ENCODE measurements around a stretch of chr10.

DNA sequence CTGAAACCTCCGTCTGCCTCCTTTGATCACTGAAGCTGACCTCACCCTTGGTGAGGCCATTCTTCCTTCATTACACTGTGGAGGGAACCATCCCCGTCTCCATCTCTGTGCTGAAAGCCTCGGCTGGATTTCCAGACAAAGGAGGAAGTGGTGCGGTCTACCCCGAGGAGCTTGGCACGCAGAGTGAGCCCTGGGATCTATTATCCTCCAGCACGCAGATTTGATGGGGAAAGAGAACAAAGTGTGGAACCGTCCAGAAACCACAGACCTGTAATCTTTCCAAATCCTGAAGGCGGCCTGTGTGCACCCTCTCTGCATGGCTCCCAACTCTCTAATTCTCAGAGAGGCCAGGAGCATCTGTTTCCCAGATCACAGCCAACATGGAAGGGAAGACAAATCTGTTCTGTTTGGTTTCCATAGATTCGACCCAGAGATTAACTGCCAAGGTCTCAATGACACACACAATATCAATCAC lies 11.0 kb downstream of the DUSP29 start:
- PRO-cap: no peak
CAGE:
- cytosol, long polyA plus RNA: no peak
- long polyA plus RNA: no peak
- nucleus, long polyA plus RNA: no peak

GRCh38 chr10:75187964-75188566 lies 22.5 kb upstream of the VDAC2 start:
- PRO-cap: no peak
CAGE:
- cytosol, long polyA plus RNA: no peak
- long polyA plus RNA: no peak
- nucleus, long polyA plus RNA: no peak

- PRO-cap: no peak
CAGE:
- cytosol, long polyA plus RNA: no peak
- long polyA plus RNA: no peak
- nucleus, long polyA plus RNA: no peak
Observed at GRCh38 chr10:75195195-75195768, 15.3 kb upstream of the VDAC2 start.

- PRO-cap: no peak
CAGE:
- cytosol, long polyA plus RNA: no peak
- long polyA plus RNA: no peak
- nucleus, long polyA plus RNA: no peak
Observed at GRCh38 chr10:75230273-75230996, 5.3 kb downstream of the COMTD1 start.

DNA sequence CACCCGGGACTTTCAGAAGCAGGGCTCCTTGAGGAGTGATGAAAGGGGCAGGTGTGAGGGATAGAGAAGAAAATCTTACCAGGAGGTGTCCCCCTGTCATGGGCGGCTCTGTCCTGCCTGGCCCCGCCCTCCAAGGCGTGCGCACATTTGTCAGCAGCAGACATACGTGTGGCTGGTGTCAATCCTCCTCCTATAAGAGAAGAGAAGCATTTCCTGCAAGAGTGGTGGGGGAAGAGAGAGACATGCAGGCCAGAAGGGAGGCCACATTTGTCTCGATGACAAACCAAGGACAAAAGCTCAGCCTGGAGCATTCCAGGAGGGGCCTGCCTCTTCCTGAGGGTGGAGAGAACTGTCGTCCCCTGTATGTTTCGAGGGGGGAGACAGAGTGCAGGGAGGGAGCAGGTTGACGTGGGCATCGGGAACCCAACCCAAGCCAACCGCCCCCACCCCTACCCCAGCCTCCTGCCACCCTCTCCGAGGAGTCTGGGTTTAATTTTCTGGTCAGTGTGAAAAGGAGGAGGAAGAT lies 47.5 kb upstream of the COMTD1 start:
- PRO-cap: no peak
CAGE:
- cytosol, long polyA plus RNA: no peak
- long polyA plus RNA: no peak
- nucleus, long polyA plus RNA: no peak

DNA sequence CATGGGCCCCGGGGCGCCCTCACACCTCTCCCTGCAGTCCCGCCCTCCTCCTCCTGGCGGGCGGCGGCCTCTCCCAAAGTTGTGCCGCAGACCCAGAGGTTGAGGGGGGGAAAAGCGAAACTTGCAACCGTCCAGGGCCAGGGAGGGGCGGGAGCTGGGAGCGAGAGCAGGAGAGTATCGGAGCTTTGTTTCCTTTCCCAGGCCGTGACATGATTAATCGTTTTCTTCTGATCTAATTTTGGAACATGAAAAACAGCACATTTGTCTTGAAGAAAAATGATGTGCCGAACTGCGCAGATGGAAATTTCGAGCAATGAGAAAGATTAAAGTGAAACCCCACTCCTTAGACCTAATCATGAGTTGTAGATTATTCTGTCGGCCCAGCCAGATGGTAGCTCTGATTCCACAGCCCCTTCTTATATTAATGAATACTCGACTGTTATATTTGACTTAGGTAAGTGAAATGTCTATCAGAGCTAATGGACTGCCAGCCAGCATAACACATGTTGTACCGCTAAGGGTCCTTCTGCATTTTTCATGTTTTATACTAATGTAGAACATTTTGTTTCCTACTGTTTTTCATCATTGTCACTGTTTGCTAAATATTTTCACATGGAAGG lies 59.6 kb upstream of the COMTD1 start:
- PRO-cap: no peak
CAGE:
- cytosol, long polyA plus RNA: no peak
- long polyA plus RNA: no peak
- nucleus, long polyA plus RNA: no peak

DNA sequence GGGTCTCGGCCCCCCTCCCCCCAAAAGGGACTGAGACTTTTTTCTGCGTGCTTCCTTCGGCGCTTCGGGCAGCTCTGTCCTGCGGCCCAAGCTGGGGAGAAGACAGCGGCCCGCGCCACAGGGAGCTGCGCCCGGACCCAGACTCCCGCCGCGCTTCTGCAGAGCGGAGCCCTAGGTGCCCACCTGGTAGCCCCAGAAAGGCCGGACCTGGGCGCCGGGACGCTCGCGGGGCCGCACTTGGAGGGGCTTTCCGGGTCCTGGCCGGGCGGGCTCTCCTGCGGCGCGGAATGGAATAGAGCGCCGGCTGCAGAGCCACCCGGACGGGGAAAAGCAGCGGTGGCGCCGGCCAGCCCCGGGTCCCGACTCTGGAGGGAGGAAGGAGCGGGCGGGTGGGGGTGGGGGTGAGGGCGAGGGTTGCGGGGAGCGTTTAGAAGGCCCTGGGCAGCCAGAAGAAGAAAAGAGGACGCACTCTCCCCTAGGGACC lies 4.7 kb downstream of the ZNF503 start:
- PRO-cap: no peak
CAGE:
- cytosol, long polyA plus RNA: no peak
- long polyA plus RNA: no peak
- nucleus, long polyA plus RNA: no peak

- PRO-cap: no peak
CAGE:
- cytosol, long polyA plus RNA: no peak
- long polyA plus RNA: no peak
- nucleus, long polyA plus RNA: no peak
Observed at GRCh38 chr10:75400775-75400876, 938 bp downstream of the ZNF503 start.

DNA sequence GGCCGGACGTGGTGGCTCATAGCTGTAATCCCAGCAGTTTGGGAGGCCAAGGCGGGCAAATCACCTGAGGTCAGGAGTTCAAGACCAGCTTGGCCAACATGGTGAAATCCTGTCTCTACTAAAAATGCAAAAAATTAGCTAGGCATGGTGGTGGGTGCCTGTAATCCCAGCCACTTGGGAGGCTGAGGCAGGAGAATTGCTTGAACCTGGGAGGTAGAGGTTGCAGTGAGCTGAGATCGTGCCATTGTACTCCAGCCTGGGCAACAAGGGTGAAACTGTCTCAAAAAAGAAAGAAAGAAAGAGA lies 9.3 kb downstream of the LRMDA start:
- PRO-cap: no peak
CAGE:
- cytosol, long polyA plus RNA: no peak
- long polyA plus RNA: no peak
- nucleus, long polyA plus RNA: no peak

GRCh38 chr10:75511153-75511914 lies 79.9 kb downstream of the LRMDA start:
- PRO-cap: no peak
CAGE:
- cytosol, long polyA plus RNA: no peak
- long polyA plus RNA: no peak
- nucleus, long polyA plus RNA: no peak

DNA sequence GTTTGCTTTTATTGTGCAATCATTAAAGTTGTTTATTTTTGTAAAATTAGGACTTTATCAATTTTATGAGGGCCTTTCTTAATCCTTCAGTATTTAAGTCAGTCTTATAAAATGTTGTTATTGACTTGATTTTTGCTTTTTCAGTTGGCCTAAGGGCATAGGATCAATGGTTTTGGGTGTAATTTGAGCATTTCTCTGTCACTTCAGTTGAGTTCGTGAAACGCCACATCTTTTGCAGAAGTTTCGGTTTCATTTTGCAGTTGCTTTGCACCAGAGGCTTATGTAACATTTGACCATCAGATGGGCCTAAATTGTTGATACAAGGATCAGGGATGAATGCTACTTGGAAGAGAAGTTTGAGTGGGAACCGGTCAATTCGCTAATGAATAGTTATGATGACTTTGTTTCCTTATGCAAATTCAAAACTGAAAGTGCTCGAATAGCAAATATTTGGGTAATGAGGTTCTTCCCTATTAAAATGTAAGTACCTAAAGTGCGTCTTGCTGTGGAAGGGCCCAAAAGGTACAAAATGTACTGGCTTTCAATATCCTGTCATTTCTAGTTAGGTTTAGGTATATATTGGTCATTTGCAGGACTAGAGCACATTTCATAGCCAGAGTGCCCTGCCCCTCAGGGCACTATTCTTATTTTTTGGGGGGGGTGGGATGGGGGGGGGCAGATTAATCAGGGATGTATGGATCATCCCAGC lies 340.9 kb downstream of the LRMDA start:
- PRO-cap: no peak
CAGE:
- cytosol, long polyA plus RNA: no peak
- long polyA plus RNA: no peak
- nucleus, long polyA plus RNA: no peak

DNA sequence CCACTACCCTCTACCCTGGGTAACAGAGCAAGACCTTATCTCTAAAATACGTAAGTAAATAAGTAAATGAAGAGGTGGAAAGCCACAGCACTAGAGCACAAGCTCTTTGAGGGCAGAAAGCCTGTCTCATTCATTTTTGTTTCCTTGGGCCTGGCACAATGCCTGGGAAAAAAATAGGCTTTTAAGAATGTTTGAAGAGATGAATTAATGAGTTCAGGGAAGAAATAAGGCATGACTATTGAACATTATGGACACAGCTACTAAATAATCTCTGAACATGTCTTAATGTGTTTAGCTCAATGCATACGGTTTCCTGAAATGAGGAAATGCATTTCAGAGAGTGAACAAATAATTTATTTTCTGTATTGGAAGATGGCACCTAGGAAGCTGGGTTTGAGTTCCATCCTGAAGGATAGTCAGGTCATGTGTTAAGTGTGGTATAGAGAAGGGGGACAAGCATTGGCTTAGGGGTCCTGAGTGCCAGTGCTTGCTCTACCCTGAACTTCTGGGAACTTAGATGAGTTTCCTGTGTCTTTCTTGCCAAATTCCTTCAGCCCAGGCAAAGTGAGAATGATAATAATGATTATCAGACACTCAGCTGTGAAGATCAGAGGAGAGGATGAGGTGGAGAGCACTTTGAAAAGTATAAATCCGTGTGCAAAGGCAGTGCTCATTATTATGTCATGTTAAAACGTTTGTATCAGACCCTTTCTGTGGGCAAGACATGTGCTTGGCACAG lies 411.7 kb downstream of the LRMDA start:
- PRO-cap: no peak
CAGE:
- cytosol, long polyA plus RNA: no peak
- long polyA plus RNA: no peak
- nucleus, long polyA plus RNA: no peak

DNA sequence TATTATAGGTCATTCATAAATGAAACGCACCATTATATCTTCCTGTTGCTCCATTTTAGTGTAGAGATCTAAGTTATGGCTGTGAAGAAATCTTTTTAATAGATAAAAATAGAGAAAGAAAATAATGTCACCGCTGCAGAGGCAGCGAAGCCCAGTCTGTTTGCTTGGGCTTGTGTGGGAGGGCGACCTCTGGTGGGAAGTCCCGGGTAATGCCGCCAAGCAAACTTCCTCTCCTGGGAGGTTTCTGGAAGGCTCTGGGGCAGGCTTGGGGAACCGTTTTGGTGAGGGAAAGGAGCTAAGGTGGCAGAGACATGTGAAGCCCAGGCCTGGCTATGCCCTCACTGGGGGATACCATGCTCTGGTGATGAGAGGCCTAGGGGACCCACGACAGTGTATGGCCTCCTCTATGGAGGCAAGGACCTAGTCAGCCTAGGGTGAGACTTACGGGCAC lies 604.9 kb downstream of the LRMDA start:
- PRO-cap: no peak
CAGE:
- cytosol, long polyA plus RNA: no peak
- long polyA plus RNA: no peak
- nucleus, long polyA plus RNA: no peak

- PRO-cap: no peak
CAGE:
- cytosol, long polyA plus RNA: no peak
- long polyA plus RNA: no peak
- nucleus, long polyA plus RNA: no peak
Observed at GRCh38 chr10:76139910-76140670, 708.7 kb downstream of the LRMDA start.

- PRO-cap: no peak
CAGE:
- cytosol, long polyA plus RNA: no peak
- long polyA plus RNA: no peak
- nucleus, long polyA plus RNA: no peak
Observed at GRCh38 chr10:76324315-76324712, 892.9 kb downstream of the LRMDA start.

GRCh38 chr10:77157674-77158105 lies 479.9 kb downstream of the KCNMA1 start:
- PRO-cap: no peak
CAGE:
- cytosol, long polyA plus RNA: no peak
- long polyA plus RNA: no peak
- nucleus, long polyA plus RNA: no peak

DNA sequence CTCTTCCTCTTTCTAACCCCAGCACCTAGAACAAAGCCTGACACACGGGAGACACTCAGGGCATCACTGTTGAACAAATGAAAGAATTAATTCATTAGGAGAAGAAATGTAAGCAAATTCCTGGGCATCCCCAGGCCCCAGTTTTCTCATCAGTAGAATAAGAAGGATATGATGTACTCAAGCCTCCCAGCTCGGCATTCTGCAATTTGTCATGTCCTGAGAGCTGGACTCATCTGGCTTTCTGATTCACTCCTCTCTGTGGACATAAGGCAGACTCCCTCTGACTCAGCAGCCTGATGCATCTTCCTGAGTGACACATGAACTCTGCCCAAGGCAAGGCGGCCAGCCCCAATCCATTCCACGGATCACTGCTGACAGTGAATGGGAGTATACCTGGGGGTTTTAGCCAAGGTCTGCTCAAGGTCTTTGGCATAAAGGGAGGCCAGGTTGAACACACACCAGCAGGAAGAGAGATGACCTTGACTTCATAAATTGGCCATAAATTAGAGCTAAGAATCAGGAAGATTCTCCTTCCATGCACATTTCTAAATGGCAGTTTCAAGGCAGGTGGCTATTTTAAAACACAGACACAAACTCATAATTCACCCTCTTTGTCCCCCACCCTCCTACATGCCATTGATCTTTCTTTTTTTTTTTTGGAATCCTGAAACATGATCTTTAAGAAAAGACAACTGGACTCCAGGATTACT lies 473.6 kb downstream of the KCNMA1 start:
- PRO-cap: no peak
CAGE:
- cytosol, long polyA plus RNA: no peak
- long polyA plus RNA: no peak
- nucleus, long polyA plus RNA: no peak

DNA sequence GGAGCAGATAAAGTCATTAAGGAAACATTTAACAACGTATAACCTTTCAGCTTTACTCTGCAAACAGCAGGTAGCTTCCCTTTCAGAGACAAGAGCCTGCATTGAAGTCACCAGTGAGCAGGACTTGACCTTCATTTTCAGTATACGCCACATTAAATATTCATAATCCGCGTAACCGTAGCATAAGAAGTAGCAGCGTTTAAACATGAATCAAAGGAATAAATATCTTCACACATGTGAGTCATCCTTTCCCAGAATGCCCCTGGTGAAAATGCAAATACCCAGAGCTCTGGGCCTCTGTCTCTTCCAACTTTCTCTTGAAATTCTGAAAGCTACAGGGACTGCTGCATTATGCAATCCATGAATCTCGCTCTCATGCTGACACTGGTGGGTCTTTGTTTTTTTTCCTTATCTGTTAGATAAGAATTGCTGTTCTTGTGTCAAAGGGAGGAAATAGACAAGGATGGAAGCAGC lies 390.6 kb downstream of the KCNMA1 start:
- PRO-cap: no peak
CAGE:
- cytosol, long polyA plus RNA: no peak
- long polyA plus RNA: no peak
- nucleus, long polyA plus RNA: no peak

DNA sequence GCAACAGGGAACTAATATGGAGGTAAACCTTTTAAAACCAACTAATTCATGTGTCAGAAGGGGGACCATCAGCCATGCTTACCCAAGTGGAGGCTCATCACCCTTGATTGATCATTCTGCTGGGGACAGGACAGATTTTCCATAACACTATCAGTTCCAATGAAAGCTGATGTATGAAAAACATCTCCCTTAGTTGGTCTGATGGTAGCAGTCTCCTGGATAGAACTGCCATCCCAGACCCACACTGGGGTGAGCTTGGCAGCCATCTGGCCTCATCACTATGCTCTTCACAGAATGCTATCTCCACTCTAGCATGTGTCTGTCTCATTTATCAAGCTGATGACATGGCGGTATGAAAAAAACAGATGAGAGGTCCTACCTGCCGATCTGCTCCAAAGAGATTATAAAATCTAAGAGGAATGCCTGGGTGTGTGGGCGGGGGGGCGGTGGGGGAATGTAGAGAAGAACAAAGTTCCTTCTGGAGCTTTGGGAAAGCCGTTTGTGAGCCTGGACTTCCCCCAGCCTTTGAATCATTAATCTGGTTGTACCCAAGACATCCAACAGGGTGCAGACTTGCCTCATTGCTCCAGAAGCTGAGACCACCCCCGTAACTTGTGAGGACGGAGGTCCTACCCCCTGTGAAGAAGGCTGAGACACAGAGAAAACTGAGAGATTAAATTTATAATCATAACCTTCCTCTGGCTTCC lies 341.0 kb downstream of the KCNMA1 start:
- PRO-cap: no peak
CAGE:
- cytosol, long polyA plus RNA: no peak
- long polyA plus RNA: no peak
- nucleus, long polyA plus RNA: no peak

DNA sequence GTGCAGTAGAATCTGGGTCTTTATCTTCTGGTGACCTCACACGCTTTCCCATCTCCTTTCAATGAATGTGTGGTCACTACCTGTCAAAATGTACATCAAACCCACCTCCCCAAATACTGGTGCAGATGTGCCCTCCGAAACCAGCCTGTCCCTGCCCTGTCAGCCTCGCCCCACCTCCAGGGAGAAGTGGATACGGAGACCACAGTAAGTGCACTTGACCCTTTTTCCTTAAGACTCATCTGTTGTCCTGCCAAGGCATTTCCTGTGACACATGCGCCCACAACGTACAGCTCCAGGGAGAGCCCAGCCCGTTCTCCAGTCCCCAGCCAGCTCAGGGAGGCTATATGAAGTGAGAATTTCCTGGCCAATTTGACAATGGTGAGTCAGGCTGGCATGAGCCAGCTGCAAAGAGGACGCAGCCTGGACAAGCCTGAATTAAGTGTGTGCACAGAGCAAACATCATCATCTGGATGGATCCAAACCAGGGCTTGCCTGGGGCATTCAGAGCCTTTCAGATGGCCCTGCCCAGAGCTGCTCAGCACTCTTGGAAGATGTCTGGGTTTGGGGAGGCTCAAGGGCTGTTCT lies 244.8 kb downstream of the KCNMA1 start:
- PRO-cap: no peak
CAGE:
- cytosol, long polyA plus RNA: no peak
- long polyA plus RNA: no peak
- nucleus, long polyA plus RNA: no peak

Measured in A549 (cell line).